Zone of skin (tissue), 1 donor: ENCODE results near the genes OCLN and NAIP.

DNA sequence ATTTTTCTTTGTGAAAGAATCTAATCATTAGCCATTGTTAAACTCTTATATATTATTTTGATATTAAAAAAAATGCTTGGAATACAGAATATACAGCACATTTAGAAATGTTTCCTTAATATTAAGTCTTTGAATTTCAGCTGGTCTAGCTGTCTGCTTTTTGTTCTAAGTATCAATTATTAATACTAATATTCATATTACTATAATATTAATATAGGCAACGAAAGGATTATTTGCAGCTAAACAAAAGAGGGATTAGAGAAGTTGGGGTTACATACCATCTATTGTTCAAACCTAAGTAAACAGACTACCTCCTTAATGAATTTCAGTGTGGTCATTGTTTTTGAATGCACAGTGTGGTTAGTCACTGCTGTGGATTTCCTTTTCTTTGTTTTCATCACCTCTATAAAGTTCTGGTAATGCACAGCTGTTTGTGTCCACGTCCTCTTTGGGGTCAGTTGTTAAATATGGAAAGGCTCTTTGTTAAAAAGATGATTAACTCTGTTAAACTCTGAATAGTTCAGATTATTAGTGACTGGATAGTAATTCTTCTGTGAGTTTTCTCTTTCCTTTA lies 233.5 kb downstream of the MAST4 start:
- RRBS = no CpG with 5 or more reads among the region's 2 CpGs

DNA sequence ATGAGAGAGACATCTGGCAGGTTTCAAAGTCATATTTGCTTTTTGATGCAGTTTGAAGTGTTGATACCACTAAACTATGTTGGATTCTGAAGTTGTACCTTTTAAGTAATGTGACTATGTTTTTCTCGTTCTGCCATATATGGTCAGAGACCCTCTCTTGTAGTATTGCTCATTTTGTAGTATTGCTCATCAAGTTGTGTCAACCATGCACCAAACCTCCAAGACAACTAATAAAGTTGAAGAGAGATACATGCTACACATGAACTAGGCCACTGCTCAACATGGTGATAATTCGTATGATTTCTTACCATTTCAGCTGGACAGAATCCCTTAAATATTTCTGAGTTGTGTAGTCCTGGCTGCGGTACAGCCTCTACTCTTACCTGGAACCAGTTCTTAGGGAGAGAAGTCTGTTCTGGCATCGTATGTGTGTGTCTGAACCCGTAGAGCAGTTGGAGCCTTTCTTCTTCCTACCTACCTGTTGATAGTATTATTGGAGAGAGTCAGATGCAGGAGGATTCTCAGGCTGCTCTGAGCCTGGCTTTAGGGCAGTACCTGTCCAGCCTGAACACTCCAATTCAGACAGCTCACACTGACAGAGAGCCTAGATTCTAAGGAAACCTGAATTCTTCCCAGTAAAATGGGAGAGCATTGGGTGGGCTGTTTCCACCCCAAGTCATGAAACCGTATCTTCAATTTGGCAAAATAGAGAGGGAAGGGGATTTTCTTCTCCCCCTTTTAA lies 190.2 kb downstream of the CD180 start:
- RRBS = no CpG with 5 or more reads among the region's 6 CpGs

DNA sequence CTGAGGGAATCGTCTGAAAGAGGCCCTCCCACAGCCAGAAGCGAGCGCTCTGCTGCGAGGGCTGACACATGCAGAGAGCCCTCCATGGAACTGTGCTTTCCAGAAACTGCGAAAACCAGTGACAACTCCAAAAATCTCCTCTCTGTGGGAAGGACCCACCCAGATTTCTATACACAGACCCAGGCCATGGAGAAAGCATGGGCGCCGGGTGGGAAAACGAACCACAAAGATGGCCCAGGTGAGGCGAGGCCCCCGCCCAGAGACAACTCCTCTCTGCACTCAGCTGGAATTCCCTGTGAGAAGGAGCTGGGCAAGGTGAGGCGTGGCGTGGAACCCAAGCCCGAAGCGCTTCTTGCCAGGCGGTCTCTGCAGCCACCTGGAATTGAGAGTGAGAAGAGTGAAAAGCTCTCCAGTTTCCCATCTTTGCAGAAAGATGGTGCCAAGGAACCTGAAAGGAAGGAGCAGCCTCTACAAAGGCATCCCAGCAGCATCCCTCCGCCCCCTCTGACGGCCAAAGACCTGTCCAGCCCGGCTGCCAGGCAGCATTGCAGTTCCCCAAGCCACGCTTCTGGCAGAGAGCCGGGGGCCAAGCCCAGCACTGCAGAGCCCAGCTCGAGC lies 31.4 kb downstream of the CD180 start:
- RRBS = 82% methylated on average over 4 of the region's 21 CpGs

GRCh38 chr5:67188913-67189588 lies 7.5 kb downstream of the CD180 start:
- RRBS = no CpG with 5 or more reads among the region's 8 CpGs

DNA sequence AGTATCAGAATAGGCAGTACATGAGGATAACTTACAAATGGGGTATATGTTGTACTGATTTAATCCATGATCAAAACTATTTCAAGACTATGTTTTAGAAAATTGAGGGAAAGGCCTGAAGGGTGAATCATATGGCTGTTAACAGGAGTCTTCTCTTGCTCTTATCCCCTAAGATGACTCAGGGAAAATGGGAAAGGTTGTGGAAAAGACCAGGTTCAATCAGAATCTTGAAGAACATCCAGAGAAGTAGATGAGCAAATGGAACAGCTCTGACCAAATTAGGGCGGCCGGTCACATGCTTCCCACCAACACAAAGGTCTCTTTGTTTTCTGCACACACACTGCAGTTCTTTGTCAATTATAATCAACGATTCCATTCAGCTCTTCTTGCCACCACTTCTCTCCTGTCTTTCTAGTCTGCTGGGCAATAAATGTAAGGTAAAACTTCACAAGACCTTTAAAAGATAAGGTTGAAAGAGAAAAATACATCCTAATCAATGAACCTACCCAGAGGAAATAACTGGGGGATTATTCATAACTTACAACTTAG lies 442.2 kb upstream of the PIK3R1 start:
- RRBS = no CpG with 5 or more reads among the region's 3 CpGs

GRCh38 chr5:67780134-67780735 lies 435.3 kb upstream of the PIK3R1 start:
- RRBS = no CpG with 5 or more reads among the region's 15 CpGs

DNA sequence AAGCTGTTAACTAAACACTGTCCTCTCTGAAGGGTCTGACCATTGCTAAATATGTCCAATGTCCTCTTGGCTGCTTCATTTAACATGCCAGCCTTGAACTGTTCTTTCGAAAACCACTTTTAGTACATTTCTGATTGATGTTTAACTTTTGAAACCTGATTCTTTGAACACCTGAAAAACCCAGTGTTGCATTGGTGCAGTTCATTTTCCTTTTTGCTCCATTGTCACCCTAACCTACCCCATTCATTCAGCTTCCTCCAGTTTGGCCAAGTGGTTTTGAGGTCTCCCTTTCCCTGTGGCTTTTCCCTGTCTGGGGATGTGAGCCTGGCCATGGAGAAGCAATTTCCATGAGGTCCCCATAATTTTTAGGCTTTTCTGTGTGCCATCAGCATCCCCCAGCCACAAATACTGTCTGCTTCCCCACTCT lies 134.8 kb upstream of the PIK3R1 start:
- RRBS = no CpG with 5 or more reads among the region's 1 CpG

DNA sequence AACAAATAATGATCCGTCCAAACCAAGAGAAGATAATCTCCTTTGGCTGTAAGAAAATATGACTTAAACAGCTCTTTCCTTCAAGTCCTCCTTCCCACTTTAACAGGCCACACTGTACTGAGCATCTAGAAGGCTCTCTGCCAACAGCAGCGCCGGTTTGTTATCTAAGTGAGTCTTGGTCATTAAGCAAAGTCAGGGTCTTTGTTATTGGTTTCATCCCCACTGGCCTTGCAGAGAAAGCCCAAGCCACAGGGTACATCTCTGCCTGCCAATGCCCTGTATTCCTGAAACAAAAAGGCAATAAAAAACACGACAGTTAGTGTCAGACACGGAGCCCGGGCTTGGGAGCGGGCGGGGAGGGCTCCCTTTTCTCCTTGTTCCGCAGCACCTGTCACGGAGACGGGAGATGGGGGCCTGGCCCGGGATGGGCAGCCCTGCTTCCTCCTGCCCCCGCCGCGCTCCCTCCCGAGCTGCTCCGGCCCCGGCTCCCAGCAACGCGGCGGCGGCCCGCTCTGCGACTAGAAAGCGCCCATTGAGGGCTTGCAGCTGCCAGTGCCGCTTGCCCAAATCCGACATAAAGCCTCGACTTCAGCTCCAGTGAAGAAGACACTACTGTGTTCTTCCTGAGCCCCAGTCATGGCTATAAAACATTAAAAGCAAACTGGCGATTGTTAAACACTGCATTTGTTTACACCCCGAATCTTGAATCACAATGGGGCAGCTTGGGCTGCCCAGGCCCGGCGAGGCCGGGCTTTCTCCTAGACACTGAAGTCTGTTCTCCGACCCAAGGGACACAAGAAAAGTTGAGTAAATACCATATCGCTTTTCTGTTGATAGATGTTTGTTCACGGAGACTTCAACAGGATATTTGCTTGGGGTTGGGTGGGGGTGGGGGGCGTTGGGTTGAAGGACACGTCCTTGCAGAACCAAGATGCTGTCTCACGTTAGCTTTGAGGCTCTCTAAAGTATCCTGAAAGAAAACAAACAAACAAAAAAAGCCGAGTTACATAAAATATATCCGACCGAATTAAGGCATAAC lies 28.0 kb upstream of the PIK3R1 start:
- RRBS = 68% methylated on average over 11 of the region's 42 CpGs

GRCh38 chr5:68273885-68274284 lies 58.3 kb downstream of the PIK3R1 start:
- RRBS = no CpG with 5 or more reads among the region's 2 CpGs

DNA sequence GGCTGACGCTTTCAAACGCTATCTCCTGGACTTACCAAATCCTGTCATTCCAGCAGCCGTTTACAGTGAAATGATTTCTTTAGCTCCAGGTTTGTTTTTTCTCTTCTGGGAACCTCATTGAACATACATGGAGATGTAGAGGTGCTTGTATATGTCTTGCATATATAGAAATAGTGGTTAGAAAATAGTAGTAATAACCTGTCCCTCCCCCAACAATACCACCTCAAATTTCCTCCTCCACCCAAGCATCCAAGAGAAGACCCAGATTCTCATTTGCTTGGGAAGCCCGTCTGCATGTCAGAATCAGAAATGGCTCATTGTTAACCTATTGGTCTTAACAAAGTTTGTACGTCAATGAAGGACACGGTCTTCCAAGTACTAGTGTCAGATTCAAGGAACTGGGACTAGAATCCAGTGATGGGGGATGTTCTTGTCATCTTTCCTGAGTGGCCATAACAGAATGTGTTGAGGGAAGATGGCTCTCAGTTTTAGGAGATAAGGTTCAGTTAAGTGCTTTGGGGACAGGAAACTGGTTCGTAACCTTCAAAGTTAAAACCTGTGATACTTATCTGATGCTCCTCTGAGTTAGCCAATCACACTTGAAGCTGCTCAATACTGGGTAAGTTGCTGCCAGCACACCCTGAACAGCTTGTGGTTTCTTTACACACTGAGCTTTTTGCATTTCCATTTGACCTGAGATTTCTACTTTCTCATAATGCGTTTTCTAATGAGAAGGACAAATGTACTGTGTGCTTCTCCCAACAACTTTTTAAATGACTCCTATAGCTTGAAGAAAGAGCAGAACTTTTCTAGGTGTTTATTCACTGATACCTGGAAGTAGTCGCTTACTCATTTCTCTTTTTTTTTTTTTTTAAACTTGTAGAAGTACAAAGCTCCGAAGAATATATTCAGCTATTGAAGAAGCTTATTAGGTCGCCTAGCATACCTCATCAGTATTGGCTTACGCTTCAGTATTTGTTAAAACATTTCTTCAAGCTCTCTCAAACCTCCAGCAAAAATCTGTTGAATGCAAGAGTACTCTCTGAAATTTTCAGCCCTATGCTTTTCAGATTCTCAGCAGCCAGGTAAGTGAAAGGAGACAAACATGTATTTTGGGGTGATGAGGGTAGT lies 64.5 kb downstream of the PIK3R1 start:
- RRBS = no CpG with 5 or more reads among the region's 12 CpGs

GRCh38 chr5:68289017-68289224 lies 73.4 kb downstream of the PIK3R1 start:
- RRBS = no CpG with 5 or more reads among the region's 6 CpGs

DNA sequence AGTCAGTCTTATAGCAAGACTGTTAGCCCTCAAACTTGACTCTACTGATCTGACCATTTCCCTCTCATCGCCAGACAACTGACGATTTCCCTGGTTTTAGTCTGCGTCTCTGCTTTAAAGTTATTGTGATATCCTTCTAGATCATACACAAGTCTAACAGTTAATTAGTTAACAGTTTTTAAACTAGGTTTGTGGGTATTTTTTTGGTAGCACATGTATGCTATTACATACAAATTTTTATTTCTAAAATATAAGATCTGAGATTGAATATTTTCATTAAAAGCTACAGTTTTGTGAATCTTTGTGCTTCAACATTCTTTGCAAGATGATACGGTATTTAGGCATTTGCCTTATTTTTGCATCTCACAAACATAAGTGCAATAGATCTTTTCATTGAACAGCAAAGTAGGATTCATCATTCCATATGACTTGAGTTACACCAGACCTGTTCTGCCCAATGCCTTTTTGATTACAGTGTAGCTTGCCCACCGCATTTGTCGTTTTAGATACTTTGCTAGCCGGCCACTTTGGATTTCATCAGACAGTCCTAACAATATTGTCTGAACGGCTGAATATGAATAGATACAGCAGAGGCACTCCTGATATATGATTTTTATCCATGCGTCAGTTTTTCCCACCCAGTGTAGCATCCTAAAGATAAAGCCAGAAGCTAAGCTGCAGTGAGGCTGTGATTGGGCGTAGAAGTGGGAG lies 84.4 kb downstream of the PIK3R1 start:
- RRBS = no CpG with 5 or more reads among the region's 10 CpGs

DNA sequence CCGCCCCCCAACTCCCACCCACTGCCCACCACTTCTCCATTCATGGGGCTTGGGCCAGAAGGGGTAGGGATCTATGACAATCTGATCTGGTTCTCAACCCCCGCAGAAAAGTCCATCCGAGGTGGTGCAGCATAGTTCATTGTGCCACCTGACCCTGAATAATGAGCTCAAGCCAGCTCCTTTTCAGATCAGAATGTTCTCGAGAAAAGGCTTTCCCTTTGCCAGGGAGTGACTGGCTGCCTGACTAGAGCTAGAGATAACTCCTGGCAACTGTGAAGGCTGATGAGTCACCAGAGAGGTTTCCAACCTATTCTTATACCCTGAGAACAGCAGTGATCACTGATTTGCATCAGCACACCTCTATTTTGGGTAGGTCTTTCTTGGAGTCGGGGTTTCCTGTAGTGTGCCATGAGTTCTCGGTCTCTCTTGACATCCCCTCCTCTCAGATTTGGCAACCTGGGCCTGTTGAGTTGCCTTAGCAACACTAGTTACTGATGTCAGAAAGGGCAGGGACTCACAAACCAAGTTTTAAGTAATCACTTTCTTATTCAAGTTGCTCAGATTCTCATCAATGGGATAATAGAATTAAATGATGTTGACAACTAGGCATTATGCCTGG lies 127.9 kb downstream of the PIK3R1 start:
- RRBS = no CpG with 5 or more reads among the region's 6 CpGs

DNA sequence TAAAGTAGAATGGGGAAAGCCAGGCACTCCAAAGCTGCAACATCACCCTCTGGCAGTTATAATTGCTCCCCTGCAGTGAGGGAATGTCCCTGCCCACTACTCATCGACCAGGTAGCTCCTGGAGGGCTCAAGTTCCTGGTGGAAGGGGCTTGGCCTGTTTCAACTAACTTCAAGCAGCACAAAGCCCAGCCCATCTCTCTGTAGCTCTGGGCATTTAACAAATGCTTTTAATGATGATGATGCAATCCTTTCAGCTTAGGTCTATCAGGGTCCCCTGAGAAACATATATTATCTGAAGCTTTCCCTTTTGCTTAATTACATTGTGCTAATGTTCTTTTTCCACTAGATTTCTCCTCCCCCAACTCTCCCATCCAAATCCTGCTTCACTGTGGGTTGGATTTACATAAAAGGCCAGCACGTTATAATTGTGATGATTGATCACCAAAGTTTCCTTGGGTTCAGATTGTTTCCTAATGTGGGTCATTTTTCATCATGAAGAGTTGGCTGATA lies 436.5 kb upstream of the SLC30A5 start:
- RRBS = no CpG with 5 or more reads among the region's 2 CpGs

DNA sequence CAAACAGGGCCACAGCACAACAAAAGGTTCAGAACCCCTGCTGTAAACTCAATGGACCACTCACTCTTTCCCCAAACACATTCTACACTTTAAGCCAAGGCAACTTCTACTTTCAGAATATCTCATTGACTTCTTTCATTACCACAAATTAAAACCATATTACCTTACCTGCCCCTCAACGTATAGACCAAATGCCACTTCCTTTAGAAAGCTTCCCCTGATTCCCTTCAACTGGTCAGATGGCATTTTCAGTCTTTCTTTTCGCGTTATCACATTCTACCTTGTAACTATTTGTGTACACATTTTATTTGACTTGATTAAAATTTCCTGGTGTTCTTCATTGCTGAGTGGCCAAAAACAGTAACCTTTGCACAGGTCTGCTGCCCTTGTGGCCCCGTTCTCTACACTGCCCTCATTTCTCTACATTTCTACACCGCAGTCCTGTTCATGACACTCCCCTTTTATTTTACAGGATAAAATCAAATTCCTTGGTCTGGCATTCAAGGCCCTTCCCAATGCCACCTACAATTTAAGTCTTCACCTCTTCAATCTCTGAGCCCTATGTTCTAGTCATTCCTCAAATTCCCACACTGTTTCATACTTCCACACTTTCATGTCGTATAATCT lies 334.3 kb upstream of the SLC30A5 start:
- RRBS = no CpG with 5 or more reads among the region's 6 CpGs

- RRBS = no CpG with 5 or more reads among the region's 13 CpGs
Observed at GRCh38 chr5:69419933-69420636, 5.2 kb downstream of the MARVELD2 start.

DNA sequence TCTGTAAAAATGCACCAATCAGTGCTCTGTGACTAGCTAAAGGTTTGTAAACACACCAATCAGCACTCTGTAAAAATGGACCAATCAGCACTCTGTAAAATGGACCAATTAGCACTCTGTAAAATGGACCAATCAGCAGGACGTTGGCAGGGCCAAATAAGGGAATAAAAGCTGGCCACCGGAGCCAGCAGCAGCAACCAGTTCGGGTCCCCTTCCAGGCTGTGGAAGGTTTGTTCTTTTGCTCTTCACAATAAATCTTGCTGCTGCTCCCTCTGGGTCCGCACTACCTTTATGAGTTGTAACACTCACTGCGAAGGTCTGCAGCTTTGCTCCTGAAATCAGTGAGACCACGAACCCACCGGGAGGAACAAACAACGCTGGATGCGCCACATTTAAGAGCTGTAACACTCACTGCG lies 26.0 kb upstream of the OCLN start:
- RRBS = no CpG with 5 or more reads among the region's 10 CpGs

DNA sequence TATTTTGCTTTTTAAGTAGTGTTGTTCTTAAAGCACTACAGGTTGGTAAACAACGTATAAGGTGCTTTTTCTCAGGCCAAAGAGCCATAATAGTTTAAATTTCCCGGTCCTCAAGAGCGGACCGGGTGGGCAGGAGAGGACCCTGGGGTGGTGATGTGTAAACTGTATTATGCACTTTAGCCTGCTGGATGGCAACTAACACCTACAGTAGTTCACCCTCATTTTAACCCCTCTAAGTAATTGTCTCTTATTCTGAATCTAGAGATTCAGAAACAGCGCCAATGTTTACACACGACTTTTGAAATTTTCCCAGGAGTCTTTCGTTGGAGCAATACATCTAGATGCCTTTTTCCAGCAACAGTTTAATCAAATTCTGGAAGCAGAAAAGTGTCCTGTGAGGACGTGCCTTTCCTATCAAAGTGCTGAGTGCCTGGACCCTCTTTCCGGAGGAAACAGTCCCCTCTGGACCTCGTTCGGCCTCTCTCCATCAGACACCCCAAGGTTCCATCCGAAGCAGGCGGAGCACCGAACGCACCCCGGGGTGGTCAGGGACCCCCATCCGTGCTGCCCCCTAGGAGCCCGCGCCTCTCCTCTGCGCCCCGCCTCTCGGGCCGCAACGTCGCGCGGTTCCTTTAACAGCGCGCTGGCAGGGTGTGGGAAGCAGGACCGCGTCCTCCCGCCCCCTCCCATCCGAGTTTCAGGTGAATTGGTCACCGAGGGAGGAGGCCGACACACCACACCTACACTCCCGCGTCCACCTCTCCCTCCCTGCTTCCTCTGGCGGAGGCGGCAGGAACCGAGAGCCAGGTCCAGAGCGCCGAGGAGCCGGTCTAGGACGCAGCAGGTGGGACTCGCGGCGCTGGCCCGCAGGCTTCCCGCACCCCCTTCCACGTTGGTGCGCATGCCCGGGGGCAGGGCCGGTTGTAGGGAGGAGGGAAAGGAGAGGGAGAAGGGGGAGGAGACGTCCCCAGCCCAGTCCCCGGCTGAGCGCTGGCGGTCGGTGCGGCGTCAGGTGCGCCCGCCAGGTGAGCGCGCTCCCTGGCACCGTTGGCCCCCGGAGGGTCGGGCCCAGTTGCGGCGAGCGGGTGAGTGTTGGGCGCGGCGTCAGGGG lies at the start of gene OCLN:
Gene OCLN (plus strand): TSS at position 975 of the 1,111 bp plus-strand sequence.
- RRBS = 2% methylated on average over 29 of the region's 73 CpGs

GRCh38 chr5:71025198-71025599 lies at the start of gene NAIP:
TSS of gene NAIP (minus strand) at chr5:71025339.
- RRBS = no CpG with 5 or more reads among the region's 5 CpGs

DNA sequence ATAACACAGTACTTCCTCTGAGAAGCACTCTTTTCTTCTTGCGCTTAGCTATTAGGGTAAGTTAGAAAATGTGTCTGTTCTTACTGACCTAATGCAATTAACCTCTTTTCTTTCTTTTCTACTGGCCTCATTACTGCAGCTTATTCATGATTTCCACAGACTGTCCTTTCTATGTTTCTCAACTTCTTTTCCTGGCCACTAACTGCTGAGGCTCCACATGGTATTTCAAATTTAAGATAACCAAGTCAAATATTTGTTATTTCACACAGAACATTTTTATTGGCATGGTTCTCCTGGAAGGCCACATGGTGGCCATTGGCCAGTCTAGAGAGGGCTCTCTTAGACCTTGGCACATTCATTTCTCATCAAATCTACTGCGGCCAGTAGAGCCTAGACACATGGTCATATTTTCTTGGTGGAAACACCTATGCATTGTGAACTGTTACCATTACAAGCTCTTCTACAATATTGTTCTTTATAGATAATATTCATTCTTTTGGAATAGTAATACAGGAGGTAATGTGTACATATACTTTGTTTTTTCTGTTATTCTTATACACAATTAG lies 13.9 kb upstream of the BDP1 start:
- RRBS = no CpG with 5 or more reads among the region's 2 CpGs